SJCRH30 (cell line): ENCODE measurements around a stretch of chr11.

DNA sequence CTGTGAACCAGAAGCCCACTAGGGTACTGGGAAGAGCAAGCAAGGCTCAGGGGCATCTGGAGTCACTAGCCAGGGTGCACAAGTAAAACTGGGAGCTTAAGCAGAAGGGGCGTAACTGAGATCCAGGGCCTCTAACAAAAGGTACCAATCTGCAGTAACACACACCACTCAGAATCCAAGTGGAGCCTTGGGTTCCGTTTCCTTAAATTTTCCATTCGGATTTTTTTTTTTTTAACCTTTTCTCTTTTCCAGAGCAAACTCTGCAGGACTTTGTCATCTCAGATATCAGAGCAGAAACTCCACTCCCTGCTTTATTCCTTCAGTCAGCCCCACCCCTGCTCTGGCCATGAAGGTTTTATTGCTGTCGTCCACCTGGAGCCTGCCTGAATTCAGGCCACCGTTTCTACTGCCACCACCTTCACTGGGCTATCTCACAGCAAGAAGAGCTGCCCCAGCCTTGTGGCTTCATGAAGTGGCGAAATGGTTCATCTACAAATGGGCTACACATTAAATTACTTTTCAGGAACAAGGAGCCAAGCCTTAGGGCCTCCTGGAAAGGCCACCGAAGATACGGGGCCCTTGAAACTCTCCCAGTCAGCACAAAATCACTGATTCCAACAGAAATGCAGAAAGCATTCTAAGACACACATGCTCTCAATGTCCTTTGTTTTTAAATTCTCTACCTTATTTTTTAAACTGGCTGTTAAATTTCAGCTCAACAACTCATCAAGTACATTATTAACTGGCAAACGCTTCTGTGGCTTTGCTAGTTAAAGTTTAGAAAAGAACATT is 47.5 kb downstream of the PLEKHA7 start:
- RAMPAGE, long total RNA = no peak

DNA sequence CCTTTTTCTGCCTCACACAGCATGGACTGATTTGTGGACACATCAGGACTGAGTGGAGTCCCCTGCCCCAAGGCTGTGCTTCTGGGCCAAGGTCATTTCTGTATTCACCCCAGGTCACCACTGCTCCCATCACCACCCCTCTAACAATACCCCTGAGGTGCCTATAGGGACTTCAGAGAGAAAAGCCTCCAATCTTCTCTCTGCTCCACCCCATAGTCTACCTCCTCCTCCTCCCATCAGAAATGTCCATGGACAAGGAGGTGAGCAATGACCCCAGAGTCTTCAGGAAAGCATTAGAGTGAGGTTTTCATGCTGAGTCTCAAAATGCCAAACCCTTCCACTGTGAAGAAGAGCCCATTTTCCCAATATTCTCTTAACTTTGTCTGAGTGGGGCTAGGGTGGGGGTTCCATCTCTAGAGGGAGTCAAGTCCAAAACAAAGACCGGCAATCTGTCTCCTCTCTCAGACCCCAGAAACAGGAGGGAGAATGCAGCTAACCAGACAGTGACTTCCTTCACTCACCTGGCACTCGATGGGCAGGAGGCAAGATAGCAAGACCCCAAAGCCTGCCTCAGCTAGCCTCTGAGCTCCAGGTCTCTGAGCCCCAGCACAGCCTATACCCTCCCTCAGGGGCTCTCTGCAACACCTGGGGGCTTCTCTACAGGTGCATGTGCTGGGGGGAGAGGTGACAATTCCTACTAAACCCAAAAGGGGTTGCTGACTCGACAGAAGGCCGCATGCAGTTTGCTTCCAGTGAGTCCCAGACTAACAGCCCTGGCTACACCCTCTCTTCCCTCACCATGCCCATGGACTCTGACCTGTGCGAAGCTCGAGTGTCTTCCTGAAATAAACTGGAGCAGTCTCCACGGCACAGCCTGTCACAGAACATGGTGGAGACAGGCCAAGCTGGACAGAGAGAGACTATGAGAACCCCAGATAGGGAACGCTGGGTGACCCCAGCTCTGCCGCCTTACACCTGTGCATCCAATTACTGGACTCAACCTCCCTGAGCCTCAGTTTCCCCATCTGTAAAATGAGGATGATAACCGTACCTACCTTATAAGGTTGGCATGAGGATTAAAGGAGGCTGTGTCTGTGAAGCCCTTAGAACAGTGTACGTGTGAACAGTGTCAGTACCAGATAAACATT is 16.8 kb downstream of the PLEKHA7 start:
- RAMPAGE, long total RNA = no peak

DNA sequence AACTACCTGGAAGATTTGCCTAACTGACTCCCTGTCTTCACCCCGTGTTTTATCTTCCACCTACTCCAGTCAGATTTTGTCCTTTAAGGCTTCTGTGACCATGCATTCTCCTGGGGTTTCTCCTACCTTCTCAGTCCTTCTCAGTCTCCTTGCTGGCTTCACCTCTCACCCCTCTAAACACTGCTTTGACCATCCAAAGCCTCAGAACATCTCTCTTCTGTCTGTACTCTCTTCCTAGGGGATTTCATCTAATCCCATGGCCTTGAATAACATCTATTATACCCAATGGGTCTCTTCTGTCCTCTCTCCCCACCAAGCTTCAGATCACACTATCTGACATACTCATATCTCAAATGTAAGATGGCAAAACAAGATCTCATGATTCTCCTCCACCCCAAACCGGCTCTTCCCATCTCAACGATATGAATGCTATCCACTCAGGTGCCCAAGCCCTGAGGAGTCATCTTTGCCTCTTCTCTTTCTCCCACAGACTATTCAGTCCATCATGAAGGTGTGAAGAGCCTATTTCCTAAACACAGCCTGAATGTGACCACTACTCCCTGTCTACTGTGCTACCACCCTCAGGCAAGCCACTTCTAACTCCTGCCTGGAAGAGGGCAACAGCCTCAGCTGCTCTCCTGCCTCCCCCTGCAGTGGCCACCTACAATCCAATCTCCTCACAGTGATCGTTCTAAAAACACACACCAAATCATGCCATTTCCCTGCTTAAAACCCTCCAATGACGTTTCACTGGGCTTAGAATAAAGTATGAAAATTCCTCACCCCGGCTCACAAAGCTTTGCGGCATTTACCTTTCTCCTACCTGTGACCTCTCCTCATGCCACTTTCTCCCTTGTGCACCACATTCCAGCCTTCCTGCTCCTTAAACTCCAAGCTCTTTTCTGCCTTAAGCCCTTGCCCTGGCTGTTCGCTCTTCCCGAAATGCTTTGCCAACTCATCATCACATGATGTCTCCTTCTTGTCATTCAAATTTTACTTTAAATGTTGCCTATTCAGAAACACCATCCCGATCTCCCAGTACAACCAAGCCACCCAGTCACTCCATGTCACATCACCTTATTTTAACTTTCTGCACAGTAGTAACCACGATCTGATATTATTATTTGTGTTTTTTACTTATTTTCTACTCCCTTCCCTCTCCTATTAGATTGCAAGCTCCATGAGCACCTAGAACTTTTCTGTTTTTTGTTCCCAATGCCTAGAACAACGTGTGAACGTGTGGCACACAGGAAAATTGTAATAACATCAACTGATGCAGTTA is 2.3 kb downstream of the PLEKHA7 start:
- RAMPAGE, long total RNA = no peak

- RAMPAGE, long total RNA = no peak
Observed at GRCh38 chr11:17077769-17078454, 445 bp upstream of the RPS13 start.

- RAMPAGE, long total RNA = no peak
Observed at GRCh38 chr11:17143381-17143725, 64.4 kb downstream of the PIK3C2A start.

- RAMPAGE, long total RNA = no peak
Observed at GRCh38 chr11:17185824-17186624, 21.8 kb downstream of the PIK3C2A start.

- RAMPAGE, long total RNA = no peak
Observed at GRCh38 chr11:17311684-17312188, 35.2 kb downstream of the NUCB2 start.

GRCh38 chr11:17524227-17524809 is 19.9 kb downstream of the USH1C start:
- RAMPAGE, long total RNA = no peak

- RAMPAGE, long total RNA = no peak
Observed at GRCh38 chr11:17939356-17940208, 73.3 kb downstream of the SERGEF start.

- RAMPAGE, long total RNA = no peak
Observed at GRCh38 chr11:18011552-18012836, 853 bp downstream of the SERGEF start.

- RAMPAGE, long total RNA = no peak
Observed at GRCh38 chr11:18281872-18282449, 15.9 kb downstream of the SAA1 start.

DNA sequence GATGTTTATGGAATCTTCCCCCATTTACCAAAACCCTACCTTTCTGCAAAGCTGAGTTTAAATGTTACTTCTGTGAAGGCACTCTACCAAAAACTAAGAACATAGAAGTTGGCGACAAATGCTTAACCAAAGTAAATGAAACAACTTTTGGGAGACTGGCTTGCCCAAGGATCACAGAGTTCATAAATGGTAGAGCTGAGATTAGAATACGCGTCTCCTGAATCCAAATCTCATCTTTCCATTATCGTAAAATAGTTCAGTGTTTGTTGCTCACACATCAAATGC is 657 bp downstream of the HPS5 start:
- RAMPAGE, long total RNA = no peak

DNA sequence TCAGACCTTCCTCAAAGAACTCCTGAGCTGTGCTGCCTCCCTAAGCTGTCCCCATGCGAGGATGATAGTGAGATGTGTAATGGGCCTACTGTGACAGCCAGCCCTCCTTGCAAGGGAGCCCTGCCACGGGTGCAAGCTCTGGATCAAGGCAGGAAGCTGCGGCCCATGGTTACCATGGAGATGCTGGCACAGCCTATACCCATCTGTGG is 11.1 kb upstream of the LDHA start:
- RAMPAGE, long total RNA = no peak

- RAMPAGE, long total RNA = no peak
Observed at GRCh38 chr11:18402735-18403202, 8.4 kb downstream of the LDHA start.

GRCh38 chr11:18483797-18484251 is 28.2 kb downstream of the LDHAL6A start:
- RAMPAGE, long total RNA = no peak

DNA sequence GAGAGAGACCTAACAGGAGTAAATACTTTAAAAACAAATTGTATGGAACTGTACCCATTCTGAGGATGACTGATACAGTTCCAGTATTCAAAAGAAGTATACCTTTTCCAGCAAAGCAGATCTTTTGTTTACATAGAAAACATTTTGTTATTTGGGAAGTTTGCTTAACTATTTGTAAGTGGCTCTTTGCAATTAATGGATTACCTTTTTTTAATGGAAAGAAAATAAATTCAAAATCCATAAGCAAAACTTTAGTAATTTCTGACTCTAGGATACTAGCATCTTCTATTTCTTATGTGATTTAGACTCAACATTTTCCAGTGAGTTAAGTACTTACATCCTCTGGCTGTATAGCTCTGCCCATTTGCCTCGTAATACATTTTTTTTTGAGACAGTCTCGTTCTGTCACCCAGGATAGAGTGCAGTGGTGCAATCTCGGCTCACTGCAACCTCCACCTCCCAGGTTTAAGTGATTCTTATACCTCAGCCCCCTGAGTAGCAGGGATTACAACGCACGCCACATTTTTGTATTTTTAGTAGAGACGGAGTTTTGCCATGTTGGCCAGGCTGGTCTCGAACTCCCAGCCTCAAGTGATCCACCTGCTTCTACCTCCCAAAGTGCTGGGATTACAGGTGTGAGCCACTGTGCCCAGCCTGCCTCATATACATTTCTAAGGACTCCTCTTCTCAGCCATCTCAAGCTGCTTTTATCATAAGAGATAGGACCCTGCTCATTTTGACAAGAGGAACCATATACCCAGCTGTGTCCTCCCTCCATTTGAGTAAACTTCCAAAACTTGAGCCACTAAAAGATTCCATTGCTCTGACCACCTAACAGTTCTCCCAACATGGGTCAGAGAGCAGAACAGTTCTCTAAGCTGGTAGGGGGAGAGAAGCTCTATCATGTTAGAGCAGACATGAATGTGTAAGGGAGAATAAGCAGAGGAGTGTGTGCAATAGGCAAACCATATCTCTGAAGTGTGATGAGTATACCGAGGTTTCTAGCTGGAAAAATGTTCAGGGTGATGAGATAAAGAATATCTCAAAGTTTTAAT is 6.1 kb downstream of the MISFA start:
- RAMPAGE, long total RNA = no peak

GRCh38 chr11:18704376-18704732 is 5.8 kb downstream of the TMEM86A start:
- RAMPAGE, long total RNA = no peak

GRCh38 chr11:18843787-18844013 is 52.1 kb upstream of the PTPN5 start:
- RAMPAGE, long total RNA = no peak

GRCh38 chr11:19181334-19181709 is 20.5 kb downstream of the CSRP3 start:
- RAMPAGE, long total RNA = no peak

DNA sequence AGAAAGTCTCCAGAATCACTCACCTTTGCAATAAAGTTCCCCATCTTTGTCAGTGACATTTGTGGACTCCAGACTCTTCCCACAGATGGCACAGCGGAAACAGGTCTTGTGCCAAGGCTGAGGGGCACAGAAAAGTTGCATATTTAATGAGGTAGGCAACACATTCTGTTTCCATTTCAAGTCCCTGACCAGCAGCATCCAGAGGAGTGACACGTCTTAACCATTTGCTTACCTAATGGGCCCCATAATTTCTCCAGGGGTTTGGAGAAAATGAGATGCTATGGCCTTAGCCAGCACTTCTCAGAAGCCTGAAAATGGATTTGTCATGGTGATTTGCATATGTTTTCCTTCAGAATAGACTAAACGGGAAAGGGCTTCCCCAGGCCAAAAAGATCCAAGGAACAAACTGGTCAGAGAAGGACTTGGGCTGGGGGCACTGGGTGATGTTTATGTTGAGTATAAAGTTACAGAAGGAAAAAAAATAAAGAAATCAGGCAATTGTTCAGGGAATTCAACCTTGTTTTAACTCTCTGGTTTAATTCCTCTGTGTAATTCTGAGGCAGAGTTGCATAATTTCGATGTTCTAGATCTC is 16.8 kb downstream of the CSRP3 start:
- RAMPAGE, long total RNA = start-site peak on the minus strand centred at position 223 of the sequence, 77 bp wide, 83 and 12 reads in 2 replicates